HepG2 (cell line): ENCODE results near the gene MMRN1.

- RRBS, 2 experiments = no CpG with 5 or more reads among the region's 10 CpGs
CAGE:
- cytosol, long polyA minus RNA = no peak
- cytosol, long polyA plus RNA = no peak
- long polyA plus RNA = no peak
- nucleus, long polyA minus RNA = no peak
- nucleus, long polyA plus RNA = no peak
These were observed 57.9 kb downstream of the PKD2 start for GRCh38 chr4:88065060-88066021.

- RRBS, 2 experiments = no CpG with 5 or more reads among the region's 14 CpGs
CAGE:
- cytosol, long polyA minus RNA = no peak
- cytosol, long polyA plus RNA = no peak
- long polyA plus RNA = no peak
- nucleus, long polyA minus RNA = no peak
- nucleus, long polyA plus RNA = no peak
These were observed 388 bp upstream of the PPM1K start for GRCh38 chr4:88284843-88285055.

GRCh38 chr4:88319094-88319385, 34.7 kb upstream of the PPM1K start:
CAGE:
- cytosol, long polyA minus RNA = no peak
- cytosol, long polyA plus RNA = no peak
- long polyA plus RNA = no peak
- nucleus, long polyA minus RNA = no peak
- nucleus, long polyA plus RNA = no peak

GRCh38 chr4:88455269-88455863, 1.6 kb upstream of the HERC5 start:
- RRBS, 2 experiments = no CpG with 5 or more reads among the region's 1 CpG
CAGE:
- cytosol, long polyA minus RNA = no peak
- cytosol, long polyA plus RNA = no peak
- long polyA plus RNA = no peak
- nucleus, long polyA minus RNA = no peak
- nucleus, long polyA plus RNA = no peak

DNA sequence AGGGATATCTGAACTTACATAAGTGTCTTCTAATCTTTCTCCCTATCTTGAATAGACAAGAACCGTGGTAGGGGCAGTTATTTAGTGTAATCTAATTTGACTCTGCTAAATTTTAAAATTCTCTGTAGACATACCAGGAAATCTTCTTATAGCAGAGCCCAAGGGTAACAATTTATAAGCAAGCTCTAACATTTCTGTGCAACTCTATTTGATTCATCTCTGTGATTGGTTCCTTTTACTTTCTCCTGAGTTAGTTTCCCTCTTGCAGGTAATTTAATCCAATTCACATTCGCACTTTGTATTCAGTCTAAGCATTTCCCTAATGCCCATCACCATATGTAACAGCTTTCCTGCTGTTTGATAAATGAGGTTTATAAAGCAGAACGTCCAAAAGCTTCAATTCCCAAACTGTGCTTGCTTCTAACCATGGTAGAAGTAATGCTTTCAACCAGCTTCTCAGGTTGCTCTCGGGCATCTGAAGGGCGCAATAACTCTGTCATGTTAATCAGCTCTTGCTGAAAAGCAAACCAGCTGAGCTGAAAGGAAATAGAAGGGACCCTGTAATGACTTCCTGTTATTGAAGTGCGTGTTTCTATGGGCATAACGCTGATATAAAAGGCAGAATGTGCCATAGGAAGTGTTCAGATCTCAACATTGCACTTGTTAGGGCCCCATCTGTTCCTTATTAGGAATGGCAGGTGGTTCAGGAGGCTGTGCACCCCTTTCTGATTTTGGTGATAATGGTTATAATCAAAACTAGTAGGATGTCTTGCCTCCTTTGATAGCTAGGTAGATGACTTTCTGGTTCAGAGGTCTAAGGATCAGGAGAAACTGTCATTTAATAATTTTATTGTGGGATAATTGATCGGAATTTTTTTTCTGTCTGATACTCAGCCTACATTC, 21.1 kb downstream of the HERC3 start:
- RRBS, 2 experiments = no CpG with 5 or more reads among the region's 8 CpGs
CAGE:
- cytosol, long polyA minus RNA = no peak
- cytosol, long polyA plus RNA = no peak
- long polyA plus RNA = no peak
- nucleus, long polyA minus RNA = no peak
- nucleus, long polyA plus RNA = no peak

- RRBS, 2 experiments = no CpG with 5 or more reads among the region's 7 CpGs
CAGE:
- cytosol, long polyA minus RNA = no peak
- cytosol, long polyA plus RNA = no peak
- long polyA plus RNA = no peak
- nucleus, long polyA minus RNA = no peak
- nucleus, long polyA plus RNA = no peak
These were observed 58.6 kb upstream of the NAP1L5 start for GRCh38 chr4:88756086-88756703.

- RRBS, 2 experiments = no CpG with 5 or more reads among the region's 6 CpGs
CAGE:
- cytosol, long polyA minus RNA = no peak
- cytosol, long polyA plus RNA = no peak
- long polyA plus RNA = no peak
- nucleus, long polyA minus RNA = no peak
- nucleus, long polyA plus RNA = no peak
These were observed 60.1 kb upstream of the NAP1L5 start for GRCh38 chr4:88757719-88758191.

GRCh38 chr4:88758271-88758623, 60.6 kb upstream of the NAP1L5 start:
- RRBS, 2 experiments = no CpG with 5 or more reads among the region's 8 CpGs
CAGE:
- cytosol, long polyA minus RNA = no peak
- cytosol, long polyA plus RNA = no peak
- long polyA plus RNA = no peak
- nucleus, long polyA minus RNA = no peak
- nucleus, long polyA plus RNA = no peak

DNA sequence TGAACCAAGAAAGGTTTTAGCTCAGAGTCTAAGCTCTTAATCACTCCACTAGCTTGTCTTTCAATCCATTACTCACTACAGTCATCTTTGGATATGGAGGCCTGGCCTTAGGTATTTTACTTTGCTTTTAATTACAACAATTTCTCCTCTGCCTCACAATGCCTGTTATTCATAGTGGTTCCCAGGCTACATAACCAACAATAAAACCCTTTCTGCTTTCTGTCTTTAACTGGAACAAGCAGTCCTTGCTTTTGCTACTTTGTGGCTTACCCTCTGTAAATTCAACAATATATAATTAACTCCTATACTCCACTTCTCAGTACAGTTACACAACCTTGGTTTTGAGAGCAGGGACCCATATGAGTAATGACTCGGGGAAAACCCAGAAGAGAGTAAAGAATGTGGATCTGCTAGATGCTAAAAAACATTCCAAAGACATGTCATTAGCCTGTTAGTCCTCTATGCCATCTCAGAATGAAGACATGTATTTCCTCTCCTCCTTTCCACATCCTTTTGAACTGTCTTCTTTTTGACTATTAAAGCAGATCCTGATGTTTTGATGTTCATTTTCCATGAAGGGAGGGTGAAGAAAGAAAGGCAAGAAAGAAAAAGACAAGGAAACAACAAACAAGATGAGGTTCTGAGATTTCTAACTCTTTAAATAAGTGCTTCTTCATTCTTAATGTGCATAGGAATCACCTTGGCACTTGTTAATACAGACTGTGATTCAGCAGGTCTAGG, 94.8 kb upstream of the NAP1L5 start:
- RRBS, 2 experiments = no CpG with 5 or more reads among the region's 1 CpG
CAGE:
- cytosol, long polyA minus RNA = no peak
- cytosol, long polyA plus RNA = no peak
- long polyA plus RNA = no peak
- nucleus, long polyA minus RNA = no peak
- nucleus, long polyA plus RNA = no peak

- RRBS, 2 experiments = no CpG with 5 or more reads among the region's 11 CpGs
CAGE:
- cytosol, long polyA minus RNA = no peak
- cytosol, long polyA plus RNA = no peak
- long polyA plus RNA = no peak
- nucleus, long polyA minus RNA = no peak
- nucleus, long polyA plus RNA = no peak
These were observed 123.4 kb upstream of the NAP1L5 start for GRCh38 chr4:88820934-88821506.

GRCh38 chr4:89029771-89030236, 27.2 kb downstream of the FAM13A start:
- RRBS, 2 experiments = no CpG with 5 or more reads among the region's 3 CpGs
CAGE:
- cytosol, long polyA minus RNA = no peak
- cytosol, long polyA plus RNA = no peak
- long polyA plus RNA = no peak
- nucleus, long polyA minus RNA = no peak
- nucleus, long polyA plus RNA = no peak

DNA sequence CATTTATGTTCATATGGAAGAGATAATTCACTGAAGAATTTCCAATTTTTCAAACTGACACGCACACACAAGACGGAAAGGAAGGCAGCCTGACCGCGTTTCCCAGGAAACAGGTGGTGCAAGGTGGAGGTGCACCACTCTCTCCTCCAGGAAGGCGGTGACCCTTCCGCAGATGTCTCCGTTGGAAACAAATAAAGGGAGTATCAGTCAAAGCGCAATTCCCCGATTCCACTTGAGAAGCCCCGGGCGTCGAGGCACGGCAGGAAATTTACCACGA, 854 bp upstream of the TIGD2 start:
- RRBS, 2 experiments = 20 to 36% methylated on average over 5 of the region's 14 CpGs
CAGE:
- cytosol, long polyA minus RNA = no peak
- cytosol, long polyA plus RNA = no peak
- long polyA plus RNA = no peak
- nucleus, long polyA minus RNA = no peak
- nucleus, long polyA plus RNA = no peak

GRCh38 chr4:89284453-89285201, 23.0 kb downstream of the GPRIN3 start:
- RRBS, 2 experiments = no CpG with 5 or more reads among the region's 3 CpGs
CAGE:
- cytosol, long polyA minus RNA = no peak
- cytosol, long polyA plus RNA = no peak
- long polyA plus RNA = no peak
- nucleus, long polyA minus RNA = no peak
- nucleus, long polyA plus RNA = no peak

DNA sequence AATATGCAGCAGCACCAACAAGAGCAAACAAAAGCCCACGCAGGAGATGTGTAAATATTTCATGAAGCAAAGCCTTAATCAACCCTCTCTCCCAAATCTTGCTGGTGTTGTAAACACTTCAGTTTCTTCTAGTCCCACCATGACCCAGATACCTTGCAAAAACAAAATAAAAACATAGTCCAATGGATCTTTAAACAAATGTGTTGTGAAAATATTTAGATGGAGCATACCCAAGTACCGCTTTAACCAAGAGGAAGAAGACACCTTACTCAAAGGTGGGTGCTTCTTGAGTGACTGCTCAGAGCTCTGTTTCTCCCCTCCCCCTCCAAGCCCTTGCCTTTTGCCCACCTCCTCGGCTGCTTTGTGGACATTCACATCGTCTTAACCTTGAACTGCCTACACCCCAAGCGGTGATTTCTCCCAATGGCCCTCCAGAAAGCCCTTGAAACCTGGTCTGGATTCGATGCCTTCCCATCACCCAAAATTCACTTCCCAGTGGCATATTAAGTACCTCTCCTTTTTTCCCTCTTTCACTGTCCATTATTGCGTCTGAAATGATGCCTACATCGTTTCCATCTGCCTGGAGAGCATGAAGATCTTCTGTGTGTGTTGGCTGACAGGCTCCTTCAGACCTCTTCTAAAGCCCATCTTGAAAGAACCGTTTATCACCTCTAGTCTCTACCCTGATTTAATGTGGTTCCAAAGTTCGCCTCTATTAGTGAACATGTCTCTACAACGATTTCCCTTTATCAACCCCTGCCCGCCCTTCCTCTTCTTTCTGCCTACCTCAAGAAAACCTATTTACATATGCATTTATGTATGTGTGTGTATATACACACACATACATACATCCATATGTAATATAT, 1.0 kb downstream of the GPRIN3 start:
- RRBS, 2 experiments = no CpG with 5 or more reads among the region's 12 CpGs
CAGE:
- cytosol, long polyA minus RNA = no peak
- cytosol, long polyA plus RNA = no peak
- long polyA plus RNA = no peak
- nucleus, long polyA minus RNA = no peak
- nucleus, long polyA plus RNA = no peak

- RRBS, 2 experiments = no CpG with 5 or more reads among the region's 3 CpGs
CAGE:
- cytosol, long polyA minus RNA = no peak
- cytosol, long polyA plus RNA = no peak
- long polyA plus RNA = no peak
- nucleus, long polyA minus RNA = no peak
- nucleus, long polyA plus RNA = no peak
These were observed 104.0 kb upstream of the GPRIN3 start for GRCh38 chr4:89411557-89412047.

DNA sequence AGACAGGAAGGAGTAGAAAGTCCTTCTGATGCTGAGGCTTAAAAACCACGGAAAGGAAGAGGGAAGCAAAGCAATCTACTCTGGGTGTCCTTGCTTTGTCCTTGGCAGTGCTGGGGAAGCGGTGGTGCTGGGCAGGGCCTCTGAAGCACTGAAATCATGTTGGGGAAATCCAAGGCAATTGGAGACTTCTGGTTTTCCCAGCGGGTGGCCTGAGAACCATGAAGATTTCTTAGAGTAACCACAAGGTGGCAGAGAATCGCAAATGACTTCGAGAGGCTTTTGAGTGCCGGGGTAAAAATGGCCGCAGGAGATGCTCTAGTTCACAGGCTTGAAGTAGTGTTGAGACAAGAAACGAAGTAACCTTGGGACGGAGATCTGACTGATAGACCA, 130.5 kb upstream of the GPRIN3 start:
- RRBS, 2 experiments = no CpG with 5 or more reads among the region's 9 CpGs
CAGE:
- cytosol, long polyA minus RNA = no peak
- cytosol, long polyA plus RNA = no peak
- long polyA plus RNA = no peak
- nucleus, long polyA minus RNA = no peak
- nucleus, long polyA plus RNA = no peak

- RRBS, 2 experiments = no CpG with 5 or more reads among the region's 14 CpGs
CAGE:
- cytosol, long polyA minus RNA = no peak
- cytosol, long polyA plus RNA = no peak
- long polyA plus RNA = no peak
- nucleus, long polyA minus RNA = no peak
- nucleus, long polyA plus RNA = no peak
These were observed at the start of gene MMRN1 for GRCh38 chr4:89894425-89895632. Gene MMRN1, plus strand, starts transcription at chr4:89894854.

- RRBS, 2 experiments = no CpG with 5 or more reads among the region's 2 CpGs
CAGE:
- cytosol, long polyA minus RNA = no peak
- cytosol, long polyA plus RNA = no peak
- long polyA plus RNA = no peak
- nucleus, long polyA minus RNA = no peak
- nucleus, long polyA plus RNA = no peak
These were observed 405.5 kb downstream of the CCSER1 start for GRCh38 chr4:90532772-90532971.

GRCh38 chr4:90932621-90932934, 805.4 kb downstream of the CCSER1 start:
- RRBS, 2 experiments = no CpG with 5 or more reads among the region's 8 CpGs
CAGE:
- cytosol, long polyA minus RNA = no peak
- cytosol, long polyA plus RNA = no peak
- long polyA plus RNA = no peak
- nucleus, long polyA minus RNA = no peak
- nucleus, long polyA plus RNA = no peak

CAGE:
- cytosol, long polyA minus RNA = no peak
- cytosol, long polyA plus RNA = no peak
- long polyA plus RNA = no peak
- nucleus, long polyA minus RNA = no peak
- nucleus, long polyA plus RNA = no peak
These were observed 8.9 kb downstream of the GRID2 start for GRCh38 chr4:92312746-92312945.